ENCODE measurements around a stretch of chr9.

- PRO-cap: bidirectional peak, plus-strand start at chr9:134066356, minus-strand start at chr9:134066216
Observed at GRCh38 chr9:134066052-134066905, 1.5 kb downstream of the BRD3 start.

GRCh38 chr9:134136348-134136661 lies 423 bp downstream of the WDR5 start:
- PRO-cap: no peak

- PRO-cap: no peak
Observed at GRCh38 chr9:134171588-134172455, 35.9 kb downstream of the WDR5 start.

- PRO-cap: no peak
Observed at GRCh38 chr9:134190060-134191075, 54.5 kb downstream of the WDR5 start.

- PRO-cap: no peak
Observed at GRCh38 chr9:134226156-134226586, 90.3 kb downstream of the WDR5 start.

GRCh38 chr9:134263400-134263927 lies 62.8 kb upstream of the RXRA start:
- PRO-cap: no peak

- PRO-cap: no peak
Observed at GRCh38 chr9:134307534-134307994, 18.7 kb upstream of the RXRA start.

GRCh38 chr9:134358459-134359211 lies 32.4 kb downstream of the RXRA start:
- PRO-cap: no peak

DNA sequence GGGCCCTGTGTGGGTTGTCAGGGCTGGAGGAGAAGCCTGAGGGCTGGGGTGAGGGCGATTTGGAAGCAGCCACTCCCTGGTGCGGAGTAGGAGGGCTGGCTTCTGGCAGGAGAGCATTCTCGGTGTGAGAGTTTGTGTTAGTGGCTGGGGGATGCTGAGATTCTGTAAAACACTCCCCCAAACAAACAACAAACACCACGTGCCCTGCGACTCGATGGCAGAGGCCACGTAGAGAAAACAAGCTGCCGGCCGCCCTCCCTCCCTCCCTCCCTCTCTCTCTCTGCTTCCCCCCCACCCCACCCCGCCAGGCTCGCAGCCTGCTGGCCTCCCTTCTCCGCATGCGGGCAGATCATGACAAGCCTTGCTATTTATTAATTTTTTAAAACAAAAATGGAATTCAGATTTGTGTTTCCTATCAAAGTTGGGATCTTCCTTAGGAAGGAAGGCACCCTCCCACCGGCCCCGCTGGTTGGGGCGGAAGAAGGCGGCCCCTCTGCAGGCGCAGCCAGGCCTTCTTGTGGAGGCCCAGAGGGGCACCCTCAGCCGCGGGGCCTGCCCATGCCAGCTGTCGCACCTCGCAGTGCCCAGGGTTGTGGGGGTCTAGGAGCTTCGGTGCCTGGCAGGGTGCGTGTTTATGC lies 49.5 kb downstream of the RXRA start:
- PRO-cap: no peak

GRCh38 chr9:134380620-134381611 lies 54.7 kb downstream of the RXRA start:
- PRO-cap: no peak

DNA sequence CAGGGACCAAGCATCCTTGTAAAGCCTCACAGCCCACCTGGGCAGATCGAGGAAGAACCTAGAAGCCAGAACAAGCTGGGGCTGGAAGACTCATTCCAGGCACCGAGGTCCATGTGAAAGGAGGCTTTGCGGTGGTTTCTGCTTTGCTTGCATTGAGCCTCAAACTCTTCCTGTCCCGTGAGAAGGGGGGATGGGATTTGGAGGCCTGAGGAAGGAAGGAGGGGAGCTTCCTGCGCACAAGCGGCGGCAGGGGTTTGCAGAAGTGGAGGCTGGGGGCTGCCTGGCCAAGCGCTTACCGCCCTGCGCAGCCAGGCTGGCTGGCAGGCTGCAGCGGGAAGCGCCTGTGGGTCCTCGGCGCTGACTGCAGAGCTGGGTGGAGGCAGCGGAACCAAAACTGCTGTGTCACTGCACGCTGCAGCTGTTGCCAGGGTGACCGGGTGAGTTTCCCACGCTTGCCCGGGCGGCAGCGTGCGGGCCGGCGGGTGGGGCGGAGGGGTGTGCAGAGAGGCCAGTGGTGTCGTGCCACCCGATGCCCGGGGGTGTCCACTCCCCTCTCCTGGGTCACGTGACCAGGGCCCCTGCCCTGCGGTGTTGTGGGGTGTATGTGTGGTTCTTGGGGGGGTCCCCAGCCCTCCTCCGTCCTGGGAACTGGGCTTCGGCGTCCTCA lies 80.9 kb downstream of the RXRA start:
- PRO-cap: bidirectional peak, plus-strand start at position 502 of the sequence, minus-strand start at position 310 of the sequence

GRCh38 chr9:134416873-134417512 lies 90.7 kb downstream of the RXRA start:
- PRO-cap: no peak

DNA sequence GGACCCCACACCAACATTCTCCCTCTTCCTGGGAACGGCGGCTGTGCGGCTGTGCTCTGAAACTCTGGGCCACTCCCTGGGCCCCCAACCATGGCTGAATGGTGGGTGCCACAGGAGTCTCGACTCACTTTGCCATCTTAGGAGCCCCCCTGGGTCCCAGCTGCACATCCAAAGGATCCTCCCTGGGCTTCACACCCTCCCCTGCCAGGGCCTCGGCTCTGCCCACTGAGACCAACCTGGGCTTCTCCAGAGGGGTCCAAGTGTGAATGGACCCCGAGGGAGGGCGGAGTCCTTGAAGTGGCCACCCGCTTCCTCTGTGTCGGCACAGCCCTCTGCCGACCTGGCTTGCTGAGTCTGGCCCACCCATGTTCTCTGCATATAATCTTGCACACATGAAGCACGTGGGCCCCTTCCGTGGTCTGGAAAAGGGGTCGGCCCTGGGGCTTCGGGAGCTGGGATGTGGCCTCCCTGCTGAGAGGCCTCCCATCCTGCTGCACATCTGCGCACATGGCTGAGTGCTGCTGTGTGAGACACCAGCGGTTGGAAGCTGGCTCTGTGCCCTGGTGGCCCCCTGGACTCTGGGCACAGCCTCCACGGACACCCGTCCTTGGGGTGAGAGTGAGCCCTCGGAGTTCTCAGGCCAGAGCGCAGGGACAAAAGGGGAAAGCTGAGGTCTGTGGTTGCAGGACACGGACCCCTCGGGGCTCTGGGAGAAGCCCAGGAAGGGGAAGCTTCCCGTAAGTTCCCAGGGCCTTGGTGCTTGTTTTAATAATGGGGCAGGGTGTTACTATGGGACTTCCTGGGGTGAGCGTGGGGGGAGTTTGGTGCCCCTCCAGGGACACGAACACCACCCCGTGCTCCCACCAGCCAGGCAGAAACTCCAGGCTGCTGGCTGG lies 115.7 kb downstream of the RXRA start:
- PRO-cap: no peak

- PRO-cap: no peak
Observed at GRCh38 chr9:134443231-134443753, 117.0 kb downstream of the RXRA start.

GRCh38 chr9:134544352-134545048 lies 97.1 kb upstream of the COL5A1 start:
- PRO-cap: no peak

DNA sequence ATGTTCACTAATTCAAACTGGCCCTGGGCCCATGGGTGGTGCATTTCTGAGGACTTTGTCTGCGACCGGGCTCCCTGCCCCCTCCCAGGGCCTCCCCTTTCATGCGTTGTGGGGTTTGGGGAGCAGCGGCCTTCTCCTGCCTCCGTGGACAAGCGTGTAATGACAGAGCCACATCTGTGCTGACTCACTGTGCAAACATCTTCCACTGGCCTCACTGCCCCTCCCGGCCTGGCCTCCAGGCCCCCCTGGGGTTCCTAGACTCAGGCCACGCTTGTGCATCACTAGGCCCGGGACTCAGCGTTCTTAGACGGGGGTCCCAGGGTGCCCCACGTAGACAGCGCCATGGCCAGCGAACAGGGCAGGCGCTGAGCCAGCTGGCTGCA lies 49.2 kb upstream of the COL5A1 start:
- PRO-cap: no peak

DNA sequence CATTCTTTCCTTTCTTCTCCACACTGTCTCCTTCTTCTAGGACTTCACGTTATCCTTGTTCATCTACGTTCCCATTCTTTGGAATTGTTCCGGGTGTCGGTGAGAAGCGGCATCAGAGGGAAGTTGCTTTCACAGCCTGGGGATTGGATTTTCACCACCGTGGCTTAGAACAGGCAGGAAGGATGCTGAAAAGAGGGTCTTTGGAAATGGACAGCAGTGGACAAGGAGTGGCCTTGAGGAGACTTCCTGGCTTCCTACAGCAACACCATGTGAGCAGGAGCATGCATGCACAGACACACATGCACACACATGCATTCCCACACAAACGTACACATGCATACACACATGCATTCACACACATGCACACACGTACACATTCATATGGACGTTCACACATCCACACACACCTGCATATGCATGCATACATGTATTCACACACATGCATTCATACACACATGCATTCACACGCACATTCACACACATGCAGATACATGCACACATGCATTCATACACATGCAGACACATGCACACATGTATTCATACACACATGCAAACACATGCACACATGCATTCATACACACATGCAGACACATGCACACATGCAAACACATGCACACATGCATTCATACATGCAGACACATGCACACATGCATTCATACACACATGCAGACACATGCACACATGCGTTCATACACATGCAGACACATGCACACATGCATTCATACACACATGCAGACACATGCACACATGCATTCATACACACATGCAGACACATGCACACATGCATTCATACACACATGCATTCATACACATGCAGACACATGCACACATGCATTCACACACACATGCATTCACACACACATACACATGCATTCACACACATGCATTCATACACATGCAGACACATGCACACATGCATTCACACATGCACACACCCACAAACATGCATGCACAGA lies 105.8 kb downstream of the COL5A1 start:
- PRO-cap: no peak

DNA sequence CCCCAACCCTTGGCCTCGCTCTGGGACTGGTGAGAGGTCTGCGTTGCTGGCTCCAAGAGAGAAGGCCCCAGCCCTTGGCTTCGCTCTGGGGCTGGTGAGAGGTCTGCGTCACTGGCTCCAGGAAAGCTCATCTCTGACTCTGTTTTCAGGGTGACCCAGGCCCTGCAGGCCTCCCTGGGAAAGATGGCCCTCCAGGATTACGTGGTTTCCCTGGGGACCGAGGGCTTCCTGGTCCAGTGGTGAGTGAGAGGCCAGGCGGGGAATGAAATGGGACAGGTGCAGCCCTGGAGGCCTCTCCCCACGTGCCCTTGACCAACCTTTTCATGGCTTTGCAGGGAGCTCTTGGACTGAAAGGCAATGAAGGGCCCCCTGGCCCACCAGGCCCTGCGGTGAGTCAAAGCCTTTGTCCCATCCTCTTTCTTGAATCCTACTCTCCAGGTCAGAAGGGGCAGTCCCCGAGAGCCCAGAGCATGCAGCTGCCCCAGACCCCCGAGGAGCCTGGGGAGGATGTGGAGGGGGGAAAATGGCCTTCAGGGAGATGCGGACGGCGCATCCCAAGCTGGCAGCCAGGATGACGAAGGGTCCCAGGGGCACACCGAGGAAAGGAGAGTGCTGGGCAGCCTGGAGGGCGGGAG lies 75.7 kb upstream of the FCN2 start:
- PRO-cap: no peak

GRCh38 chr9:134843666-134844126 lies 36.9 kb upstream of the FCN2 start:
- PRO-cap: no peak

GRCh38 chr9:134872369-134872884 lies 8.2 kb upstream of the FCN2 start:
- PRO-cap: no peak